Left ventricle myocardium (tissue), 1 donor: Measurements from ENCODE around the genes MEAF6, SNIP1, DNALI1 and INPP5B.

DNA sequence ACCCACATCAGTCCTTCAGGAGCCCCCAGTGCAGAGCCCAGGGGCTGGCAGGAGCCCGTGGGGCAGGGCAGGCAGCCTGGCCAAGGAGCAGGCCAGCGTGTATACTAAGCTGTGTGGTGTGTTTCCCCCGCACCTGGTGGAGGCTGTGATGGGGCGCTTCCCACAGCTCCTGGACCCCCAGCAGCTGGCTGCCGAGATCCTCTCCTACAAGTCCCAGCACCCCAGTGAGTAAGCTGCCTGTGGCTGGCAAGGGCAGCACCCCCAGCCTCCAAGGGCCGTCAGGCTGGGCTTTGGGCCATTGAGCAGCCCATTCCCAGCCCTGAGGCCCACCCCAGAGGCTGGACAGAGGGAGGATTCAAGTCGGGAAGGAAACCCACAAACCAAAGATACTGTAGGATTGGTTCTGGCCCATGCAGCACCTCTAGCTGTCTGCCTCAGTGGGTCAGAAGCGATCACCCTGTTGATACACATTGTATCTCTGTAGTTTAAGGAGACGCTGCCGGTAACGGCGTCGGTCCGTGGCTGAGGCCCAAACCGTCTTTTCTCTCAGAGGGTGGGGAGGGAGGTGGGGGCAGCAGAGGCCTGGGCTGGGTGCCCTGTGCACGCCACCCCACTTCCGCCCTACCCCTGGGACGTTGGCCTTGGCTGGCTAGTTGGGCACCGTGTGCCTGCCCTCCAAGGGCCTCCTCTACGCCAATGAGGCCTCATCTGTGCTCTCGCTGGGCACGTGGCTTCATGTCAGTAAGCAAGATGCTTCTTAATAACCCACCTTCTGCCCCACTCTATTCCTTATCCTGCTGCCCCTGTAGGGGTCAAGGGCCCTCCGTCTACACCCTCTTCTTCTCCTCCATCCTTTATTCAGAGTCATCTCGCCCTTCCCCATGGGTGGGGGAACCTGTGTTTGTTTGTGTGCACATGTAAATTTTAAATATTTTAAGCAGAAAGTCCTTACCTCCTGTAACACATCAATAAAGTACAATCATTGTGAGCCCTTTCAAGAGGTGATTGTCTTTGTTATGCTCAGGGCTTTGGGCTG is 9.3 kb downstream of the ZC3H12A start:
- PRO-cap, result no peak

DNA sequence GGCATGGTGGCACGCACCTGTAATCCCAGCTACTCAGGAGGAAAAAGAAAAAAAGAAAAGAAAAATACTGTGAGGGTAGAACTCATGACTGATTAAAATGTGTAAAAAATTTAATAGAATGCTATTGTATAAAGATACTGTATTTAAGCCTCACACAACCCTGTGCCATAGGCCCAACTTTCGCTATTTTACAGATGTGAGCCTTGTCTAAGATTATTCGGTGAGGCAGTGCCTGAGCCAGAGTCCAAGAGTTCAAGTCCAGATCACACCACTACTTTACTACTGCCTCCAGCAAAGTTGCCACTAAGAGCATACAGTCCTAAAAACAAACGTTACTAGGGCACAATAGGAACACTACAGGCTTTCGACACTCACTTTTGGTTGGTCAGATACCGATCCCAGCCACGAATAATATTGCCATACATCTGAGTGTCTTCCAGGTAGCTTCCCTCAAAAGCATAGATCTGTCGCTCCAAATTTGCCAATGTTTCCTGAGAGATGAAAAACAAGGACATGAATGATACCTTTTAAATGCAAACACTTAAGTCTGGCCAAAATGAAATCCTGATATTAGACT is 1.4 kb downstream of the MEAF6 start:
- PRO-cap, result no peak

- PRO-cap, result bidirectional peak, plus-strand start at chr1:37514504, minus-strand start at chr1:37514406; bidirectional peak, plus-strand start at chr1:37514845, minus-strand start at chr1:37514754; bidirectional peak, plus-strand start at chr1:37515069, minus-strand start at chr1:37515061
Measured at GRCh38 chr1:37514154-37515416, at the start of gene MEAF6. TSS of gene MEAF6 (minus strand) at chr1:37514766.

DNA sequence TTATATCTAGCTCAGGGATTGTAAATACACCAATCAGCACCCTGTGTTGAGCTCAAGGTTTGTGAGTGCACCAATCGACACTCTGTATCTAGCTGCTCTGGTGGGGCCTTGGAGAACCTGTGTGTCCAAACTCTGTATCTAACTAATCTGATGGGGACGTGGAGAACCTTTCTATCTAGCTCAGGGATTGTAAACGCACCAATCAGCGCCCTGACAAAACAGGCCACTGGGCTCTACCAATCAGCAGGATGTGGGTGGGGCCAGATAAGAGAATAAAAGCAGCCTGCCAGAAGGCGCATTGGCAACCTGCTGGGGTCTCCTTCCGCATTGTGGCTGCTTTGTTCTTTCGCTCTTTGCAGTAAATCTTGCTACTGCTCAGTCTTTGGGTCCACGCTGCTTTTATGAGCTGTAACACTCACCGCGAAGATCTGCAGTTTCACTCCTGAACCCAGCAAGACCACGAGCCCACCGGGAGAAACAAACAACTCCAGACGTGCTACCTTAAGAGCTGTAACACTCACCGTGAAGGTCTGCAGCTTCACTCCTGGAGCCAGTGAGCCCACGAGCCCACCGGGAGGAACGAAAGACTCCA is 4.3 kb upstream of the MEAF6 start:
- PRO-cap, result no peak

DNA sequence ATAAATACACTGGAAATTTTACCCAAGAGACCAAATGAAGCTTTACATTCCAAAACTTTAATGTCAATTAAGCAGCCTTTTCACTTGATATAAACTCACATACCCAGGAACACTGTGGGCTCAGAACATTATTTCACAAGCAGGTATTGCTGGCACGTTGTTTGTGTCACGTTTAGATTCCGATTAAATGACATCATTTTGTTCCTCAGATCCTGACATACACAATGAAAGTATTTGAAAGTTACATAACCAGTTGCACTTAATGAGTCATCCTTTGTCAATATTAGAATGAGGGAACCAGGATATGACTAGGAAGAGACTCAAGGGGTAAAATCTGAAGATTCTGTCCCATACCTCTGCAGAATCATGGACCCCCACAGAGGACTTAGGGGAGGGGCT is 19.7 kb downstream of the SNIP1 start:
- PRO-cap, result no peak

- PRO-cap, result unidirectional peak, minus-strand start at chr1:37554240; unidirectional peak, minus-strand start at chr1:37554289
Measured at GRCh38 chr1:37553777-37554602, at the start of gene SNIP1. TSS of gene SNIP1 (minus strand) at chr1:37554293.

- PRO-cap, result bidirectional peak, plus-strand start at chr1:37556980, minus-strand start at chr1:37556818
Measured at GRCh38 chr1:37556499-37557469, at the start of gene DNALI1. TSS of gene DNALI1 (plus strand) at chr1:37556940.

GRCh38 chr1:37568066-37568605 is 11.4 kb downstream of the DNALI1 start:
- PRO-cap, result no peak

DNA sequence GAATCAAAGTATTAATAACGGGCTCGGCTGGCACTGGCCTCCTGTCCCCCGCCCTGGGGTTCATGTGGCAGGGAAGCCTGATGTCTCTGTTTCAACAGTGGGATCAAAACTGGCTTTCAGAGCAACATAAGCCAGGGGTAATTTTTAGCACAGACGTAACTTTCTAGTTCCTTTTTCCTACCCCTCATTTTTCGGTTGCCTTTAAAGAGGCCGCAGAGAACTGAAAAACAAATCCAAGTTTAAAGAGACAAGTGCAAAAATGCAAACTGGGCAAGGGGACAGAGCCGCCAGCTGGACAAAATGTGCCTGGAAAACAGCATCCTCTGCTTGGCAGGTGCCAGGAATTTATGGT is 14.0 kb downstream of the C1orf109 start:
- PRO-cap, result no peak

DNA sequence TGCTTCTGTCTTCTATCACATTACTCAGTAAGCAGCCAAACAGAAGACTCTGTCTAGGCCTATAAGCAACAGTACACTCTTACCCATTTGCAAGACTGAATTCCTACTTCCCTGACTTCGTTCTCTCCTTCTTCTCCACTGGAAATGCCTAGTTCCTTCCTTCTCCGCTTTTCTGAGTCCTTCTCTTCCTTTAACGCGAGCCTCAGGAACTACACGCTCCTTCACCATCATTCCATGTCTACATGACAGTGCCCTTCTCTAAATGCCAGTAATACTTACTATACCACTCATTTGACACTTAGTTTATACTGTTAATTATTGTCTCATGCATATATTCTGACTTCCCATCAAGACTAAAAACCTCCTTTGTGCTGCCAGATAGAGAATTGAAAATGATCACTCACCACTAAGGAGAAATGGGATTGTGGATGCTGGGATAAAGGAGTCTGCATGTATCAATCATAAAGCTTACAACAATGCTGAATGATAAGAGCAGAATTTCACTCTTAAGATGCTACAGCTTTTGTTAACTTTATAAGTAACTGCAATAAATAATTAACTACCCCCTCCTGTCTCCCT is 15.1 kb downstream of the MTF1 start:
- PRO-cap, result no peak

- PRO-cap, result no peak
Measured at GRCh38 chr1:37858933-37859337, 457 bp downstream of the MTF1 start.

DNA sequence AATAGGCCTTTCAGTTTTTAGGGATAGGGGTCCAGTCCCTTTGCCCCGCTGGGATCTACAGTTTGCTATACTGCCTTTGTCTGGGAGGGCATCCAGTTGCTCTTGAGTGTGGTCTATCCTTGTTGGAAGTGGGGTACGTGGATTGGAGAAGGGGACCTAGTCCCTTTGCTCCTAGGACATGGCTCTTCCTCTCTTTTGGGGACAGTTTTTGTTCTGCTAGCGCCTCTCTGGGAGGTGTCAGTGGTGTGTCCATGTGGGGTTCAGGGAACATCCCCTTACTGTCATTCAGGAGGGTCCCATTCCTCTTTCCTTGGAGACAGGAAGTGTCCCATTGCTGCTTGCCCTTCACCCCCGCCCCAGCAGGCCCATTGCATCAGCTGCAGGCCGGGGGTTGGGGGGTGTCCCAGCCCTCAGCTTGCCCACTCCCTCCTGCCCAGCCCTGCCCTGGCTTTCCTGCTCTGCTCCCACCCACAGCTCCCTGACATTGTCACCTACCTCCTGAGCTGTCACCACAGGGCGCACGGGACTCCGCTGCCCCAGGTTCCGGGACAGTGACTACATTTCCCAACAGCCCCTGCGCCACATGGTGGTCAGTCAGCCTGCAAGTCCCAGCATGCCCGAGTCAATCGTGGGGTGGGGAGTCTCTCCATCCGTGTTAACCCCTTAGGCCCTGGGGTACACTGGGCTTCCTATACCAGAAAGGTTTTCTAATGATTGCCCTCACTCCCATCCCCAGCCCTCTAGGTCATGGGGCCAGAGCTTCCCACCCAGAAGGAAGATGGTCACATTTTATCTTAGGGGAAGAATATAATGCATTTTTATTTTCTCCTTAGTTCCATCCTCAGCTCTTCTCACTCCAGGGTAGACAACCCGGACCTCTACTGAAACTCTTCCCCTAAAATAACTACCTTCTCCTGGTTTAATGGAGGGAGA is at the start of gene INPP5B:
Gene INPP5B, minus strand, starts transcription at position 559 of the 933 bp plus-strand sequence.
- PRO-cap, result unidirectional peak, minus-strand start at position 557 of the sequence

GRCh38 chr1:37989170-37989840 is 517 bp downstream of the SF3A3 start:
- PRO-cap, result no peak

- PRO-cap, result no peak
Measured at GRCh38 chr1:38003975-38004393, 1.3 kb downstream of the FHL3 start.

- PRO-cap, result bidirectional peak, plus-strand start at chr1:38005179, minus-strand start at chr1:38005075
Measured at GRCh38 chr1:38004394-38005229, 702 bp downstream of the FHL3 start.

DNA sequence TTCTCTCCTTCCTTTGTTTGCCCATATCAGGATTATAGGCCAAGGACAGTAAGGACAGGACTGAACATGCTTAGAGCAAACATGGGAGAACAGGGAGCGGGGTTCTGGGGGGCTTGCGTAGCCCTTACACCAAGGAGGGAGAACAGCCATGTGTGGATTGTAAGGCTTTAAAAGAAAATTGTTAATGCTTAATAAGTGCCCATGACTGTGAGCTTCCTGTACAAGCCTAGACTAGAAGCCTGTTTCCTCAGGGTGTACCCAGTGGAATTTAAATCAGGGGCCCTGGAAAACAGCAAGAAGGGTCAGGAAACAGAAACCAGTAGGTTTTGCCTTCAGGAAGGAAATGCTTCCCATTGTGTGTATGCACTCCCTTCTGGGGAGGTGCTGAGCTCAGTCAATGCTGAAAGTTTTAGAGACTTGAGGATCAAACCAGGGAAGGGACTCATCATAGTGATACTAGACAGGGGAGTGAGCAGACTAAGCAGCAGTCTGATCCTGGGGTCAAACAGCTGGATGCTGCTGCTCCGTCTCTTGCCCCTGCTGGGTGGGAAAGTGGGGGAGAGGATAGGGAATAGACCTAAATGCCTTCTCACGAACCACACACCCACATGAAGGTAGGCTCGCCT is 12.7 kb downstream of the UTP11 start:
- PRO-cap, result no peak

DNA sequence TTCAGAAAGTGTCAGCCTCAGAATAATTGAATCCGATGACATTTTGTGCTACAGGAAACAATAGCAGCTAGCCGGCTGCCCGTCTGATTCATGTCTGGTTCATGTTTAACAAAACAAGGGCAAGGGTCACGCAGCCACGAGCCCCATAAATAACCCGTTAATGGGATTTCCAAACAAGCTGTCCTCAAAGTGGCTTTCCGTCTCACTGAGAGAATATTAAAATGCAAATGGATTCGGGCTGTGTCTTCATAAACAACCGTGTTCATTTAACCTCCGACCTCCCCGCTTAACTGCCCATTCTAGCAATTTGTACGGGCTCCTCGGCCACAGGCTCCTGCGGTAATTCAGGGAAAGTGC is 200.3 kb upstream of the POU3F1 start:
- PRO-cap, result no peak

DNA sequence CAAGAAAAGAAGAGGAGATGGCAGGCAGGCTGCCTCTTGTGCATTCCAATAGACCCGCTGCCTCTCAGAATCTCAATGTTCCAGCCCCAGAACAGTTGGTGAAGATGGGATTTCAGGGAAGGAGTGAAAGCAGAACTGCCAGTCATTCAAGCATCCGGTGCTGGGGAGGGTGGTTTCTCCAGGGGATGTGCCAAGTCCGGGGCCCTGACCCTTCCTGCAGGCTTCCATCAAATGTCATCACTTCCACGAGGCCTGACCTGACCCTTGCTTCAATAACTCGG is 386.5 kb upstream of the POU3F1 start:
- PRO-cap, result no peak

DNA sequence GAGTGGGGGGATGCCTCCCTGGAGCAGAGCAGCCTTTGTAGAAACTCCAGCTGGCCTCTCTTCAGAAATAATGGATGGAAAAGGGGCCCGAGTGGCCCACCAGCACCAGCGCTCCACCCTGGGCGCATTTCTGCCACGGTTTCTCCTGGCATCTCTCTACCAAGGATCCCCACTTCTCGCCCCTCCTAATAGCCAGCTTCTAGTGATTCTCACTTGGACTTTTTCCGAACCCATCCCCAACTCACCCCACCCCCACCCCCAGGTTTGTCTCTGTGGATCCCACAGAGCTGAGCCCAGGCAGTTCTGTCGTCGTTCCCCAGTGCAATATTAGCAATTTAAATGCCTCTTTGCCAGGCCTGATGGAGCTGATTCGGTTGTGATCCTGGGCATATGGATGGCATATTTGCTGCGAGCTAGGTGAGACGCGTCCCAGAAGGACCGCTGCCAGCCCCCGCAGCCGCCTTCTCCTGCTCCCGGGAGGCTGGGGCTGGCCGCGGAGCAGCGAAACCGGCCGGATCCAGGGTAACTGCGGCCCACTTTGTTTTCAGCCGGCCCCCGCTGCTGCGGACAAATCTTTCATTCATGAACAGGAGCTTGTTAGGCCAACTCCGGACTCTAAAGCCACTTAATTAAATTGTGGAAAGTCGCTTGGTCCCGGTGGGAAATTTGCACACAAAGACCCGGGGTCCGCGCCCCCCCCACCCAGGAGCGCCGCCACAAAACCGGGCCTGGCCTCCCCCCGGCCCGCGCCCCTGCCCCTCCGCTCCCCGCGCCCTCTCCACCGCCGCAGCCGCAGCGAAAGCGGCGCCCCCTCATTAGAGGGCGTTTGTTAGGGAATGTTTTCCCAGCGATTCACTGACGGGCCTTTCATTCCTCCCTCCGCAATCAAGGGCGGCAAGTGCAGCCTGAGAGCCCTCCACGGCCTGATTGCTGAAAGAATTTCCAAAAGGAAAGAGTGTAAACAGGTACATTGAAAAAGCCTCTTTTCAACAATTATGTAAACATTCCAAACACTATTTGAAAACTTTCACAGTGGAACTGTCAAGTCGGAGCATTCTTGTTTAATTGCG is 383.4 kb downstream of the RRAGC start:
- PRO-cap, result no peak

GRCh38 chr1:38815838-38816595 is 43.6 kb downstream of the RRAGC start:
- PRO-cap, result no peak